Transverse colon (tissue), 4 donors: ENCODE results near the genes TAS2R3, TRPV5, PIP, GSTK1, FAM131B, OR2A12 and OR2A14.

DNA sequence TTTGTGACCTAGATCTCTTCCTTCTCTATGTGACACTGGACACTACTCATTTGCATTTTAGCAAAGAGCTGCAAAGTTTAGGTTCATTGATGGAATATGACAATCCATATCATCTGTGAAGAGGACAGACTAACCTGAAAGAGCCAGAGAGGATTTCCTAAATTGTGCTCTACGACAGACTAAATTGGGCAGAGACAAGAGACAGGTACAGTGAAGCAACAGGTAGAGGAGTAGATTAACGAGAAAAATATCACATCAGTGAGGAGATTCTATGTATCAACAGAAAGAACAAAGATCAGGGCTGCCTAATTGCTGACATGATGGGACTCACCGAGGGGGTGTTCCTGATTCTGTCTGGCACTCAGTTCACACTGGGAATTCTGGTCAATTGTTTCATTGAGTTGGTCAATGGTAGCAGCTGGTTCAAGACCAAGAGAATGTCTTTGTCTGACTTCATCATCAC is at the start of gene TAS2R3:
TSS of gene TAS2R3 (plus strand) at position 256 of the 463 bp plus-strand sequence.
- PRO-cap, result no peak
- RAMPAGE, long total RNA, 4 experiments, result no peak in any of the 4 experiments

DNA sequence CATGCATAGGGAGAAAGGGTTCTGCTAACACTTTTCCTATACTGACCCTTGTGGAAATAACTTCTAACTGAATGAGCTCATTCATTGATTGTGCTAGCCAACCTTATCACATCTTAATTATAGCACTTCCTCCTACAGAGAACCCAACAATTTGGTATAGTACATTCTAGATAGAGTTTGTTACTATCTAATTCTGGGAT is 214 bp downstream of the TAS2R4 start:
- PRO-cap, result no peak
- RAMPAGE, long total RNA, 4 experiments, result no peak in any of the 4 experiments

DNA sequence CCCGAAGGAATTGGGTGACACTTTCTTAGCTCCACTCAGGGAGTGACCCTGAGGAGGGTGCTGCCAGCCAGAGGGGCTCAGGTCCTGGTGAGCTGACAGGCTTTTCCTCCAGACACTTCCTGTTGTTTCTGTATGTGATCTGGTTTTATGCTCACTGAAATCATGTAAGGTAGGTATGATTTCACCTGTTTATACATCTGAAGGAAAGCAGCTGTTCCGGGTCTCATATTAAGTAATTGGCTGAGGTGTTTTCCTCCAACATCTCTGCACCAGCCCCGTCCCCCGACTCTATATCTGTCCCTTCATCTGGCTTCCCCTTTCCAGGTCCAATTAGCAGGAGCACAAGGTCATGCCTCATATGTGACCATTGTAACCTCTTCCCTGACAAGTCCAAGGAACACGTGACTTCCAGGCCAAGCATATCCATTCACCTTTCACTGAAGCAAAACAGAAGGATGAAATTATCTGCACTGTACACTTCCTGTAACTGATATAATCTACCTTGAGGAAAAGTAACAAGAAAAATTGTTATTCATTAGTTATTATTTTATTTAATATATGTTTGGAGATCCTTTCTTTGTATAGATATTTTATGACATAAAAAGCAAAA is 66.5 kb upstream of the PRSS58 start:
- PRO-cap, result no peak
- RAMPAGE, long total RNA, 4 experiments, result no peak in any of the 4 experiments

GRCh38 chr7:142618612-142619095 is 130.6 kb upstream of the PRSS1 start:
- PRO-cap, result no peak
- RAMPAGE, long total RNA, 4 experiments, result no peak in any of the 4 experiments

- PRO-cap, result no peak
- RAMPAGE, long total RNA, 4 experiments, result no peak in any of the 4 experiments
These were observed 107.8 kb upstream of the PRSS1 start for GRCh38 chr7:142641407-142641978.

- PRO-cap, result no peak
- RAMPAGE, long total RNA, 4 experiments, result no peak in any of the 4 experiments
These were observed at the start of gene TRPV5 for GRCh38 chr7:142933659-142933983. TSS of gene TRPV5 (minus strand) at chr7:142933746.

GRCh38 chr7:143131985-143132255 is at the start of gene PIP:
TSS of gene PIP (plus strand) at chr7:143132077.
- PRO-cap, result no peak
- RAMPAGE, long total RNA, 4 experiments, result no peak in any of the 4 experiments

DNA sequence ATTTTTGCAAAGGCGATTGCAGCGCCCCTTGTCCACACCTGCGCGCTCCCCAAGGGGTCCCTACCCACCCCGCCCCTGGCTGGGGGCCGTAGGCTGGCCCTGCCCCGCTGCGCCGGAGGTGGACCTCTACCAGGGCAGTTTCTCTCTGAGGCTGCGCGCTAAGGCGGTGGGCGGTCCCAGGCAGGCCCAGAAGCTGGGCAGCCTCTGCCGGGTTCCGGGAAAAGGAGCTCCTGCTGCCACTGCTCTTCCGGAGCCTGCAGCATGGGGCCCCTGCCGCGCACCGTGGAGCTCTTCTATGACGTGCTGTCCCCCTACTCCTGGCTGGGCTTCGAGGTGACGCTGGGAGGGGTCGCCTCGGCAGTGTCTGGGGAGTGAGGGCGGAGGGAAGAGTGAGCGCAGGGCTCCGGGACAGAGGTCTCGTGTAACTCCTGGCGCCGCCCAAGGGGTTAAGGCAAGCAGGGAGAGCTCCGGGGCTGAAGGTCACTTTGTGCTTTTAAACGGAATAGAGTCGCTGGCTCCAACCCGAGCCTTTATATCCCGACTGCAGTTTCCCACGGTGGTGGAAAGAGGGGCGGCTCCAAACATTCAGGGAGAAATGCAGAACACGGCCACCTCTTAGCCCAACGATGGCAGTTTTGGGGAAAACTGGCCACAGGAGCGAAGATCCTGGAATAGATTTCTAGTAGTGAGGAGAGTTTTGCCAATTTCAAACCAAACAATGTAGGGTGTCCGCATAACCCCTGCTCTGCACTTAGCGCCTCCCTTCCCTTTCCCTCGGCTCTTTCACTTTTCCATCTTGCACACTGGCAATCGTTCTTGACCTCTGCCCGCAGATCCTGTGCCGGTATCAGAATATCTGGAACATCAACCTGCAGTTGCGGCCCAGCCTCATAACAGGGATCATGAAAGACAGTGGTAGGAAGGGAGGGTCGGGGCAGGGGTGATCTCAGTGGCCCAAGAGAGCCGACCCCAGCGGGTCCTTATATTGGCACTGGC is at the start of gene GSTK1:
TSS of gene GSTK1 (plus strand) at position 189 of the 996 bp plus-strand sequence.
- PRO-cap, result bidirectional peak, plus-strand start at position 189 of the sequence, minus-strand start at position 147 of the sequence; bidirectional peak, plus-strand start at position 533 of the sequence, minus-strand start at position 419 of the sequence; bidirectional peak, plus-strand start at position 874 of the sequence, minus-strand start at position 825 of the sequence
- RAMPAGE, long total RNA, 4 experiments, result start-site peak on the plus strand in 4 of 4 experiments, centred at positions 214 to 219 of the sequence, 206 to 1,797 reads per replicate

DNA sequence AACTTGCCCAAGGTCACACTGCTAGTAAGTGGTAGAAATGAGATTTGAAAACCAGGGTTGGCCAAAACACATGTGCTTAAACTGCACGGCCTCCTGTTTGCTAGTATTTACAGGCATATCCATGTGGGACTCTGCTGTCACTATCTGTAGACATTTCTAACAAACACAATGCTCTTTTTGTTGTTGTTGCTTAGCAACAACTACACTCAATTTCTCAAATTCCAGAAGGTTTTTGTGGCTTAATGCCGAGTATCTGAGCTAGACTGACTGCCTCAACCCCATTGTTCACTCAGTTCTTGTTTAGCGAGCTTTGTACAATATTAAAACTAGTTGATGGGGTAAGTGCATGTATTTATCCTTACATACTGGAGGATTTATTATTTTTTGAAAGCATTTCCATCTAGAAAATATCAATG is 5.4 kb upstream of the TMEM139 start:
- PRO-cap, result no peak
- RAMPAGE, long total RNA, 4 experiments, result no peak in any of the 4 experiments

DNA sequence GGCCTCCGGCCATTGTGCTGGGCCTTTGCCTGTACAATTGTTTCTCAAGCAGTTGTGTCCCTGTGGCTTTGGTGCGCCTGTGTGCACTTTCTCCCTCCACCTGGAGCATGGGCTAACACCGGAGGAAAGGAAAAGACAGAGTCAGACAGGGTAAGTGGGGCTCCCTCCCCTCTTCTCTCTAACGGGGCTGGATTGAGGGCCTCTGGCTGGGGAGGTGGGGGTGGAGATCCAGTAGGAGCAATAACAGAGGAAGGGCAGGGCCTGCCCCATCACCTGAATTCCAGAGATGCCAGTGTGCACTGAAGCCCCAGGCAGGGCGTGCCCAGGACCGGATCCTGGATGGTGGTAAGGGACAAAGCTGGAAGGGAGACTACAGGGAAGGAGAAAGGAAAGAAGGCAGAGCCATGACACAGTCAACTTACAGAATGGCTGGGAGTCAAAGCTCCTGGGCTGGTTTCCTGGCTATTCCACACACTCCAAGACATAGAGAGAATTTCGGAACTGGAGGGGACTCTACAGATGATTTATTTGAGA is 605 bp downstream of the TMEM139 start:
- PRO-cap, result bidirectional peak, plus-strand start at position 375 of the sequence, minus-strand start at position 180 of the sequence
- RAMPAGE, long total RNA, 4 experiments, result no peak in any of the 4 experiments

DNA sequence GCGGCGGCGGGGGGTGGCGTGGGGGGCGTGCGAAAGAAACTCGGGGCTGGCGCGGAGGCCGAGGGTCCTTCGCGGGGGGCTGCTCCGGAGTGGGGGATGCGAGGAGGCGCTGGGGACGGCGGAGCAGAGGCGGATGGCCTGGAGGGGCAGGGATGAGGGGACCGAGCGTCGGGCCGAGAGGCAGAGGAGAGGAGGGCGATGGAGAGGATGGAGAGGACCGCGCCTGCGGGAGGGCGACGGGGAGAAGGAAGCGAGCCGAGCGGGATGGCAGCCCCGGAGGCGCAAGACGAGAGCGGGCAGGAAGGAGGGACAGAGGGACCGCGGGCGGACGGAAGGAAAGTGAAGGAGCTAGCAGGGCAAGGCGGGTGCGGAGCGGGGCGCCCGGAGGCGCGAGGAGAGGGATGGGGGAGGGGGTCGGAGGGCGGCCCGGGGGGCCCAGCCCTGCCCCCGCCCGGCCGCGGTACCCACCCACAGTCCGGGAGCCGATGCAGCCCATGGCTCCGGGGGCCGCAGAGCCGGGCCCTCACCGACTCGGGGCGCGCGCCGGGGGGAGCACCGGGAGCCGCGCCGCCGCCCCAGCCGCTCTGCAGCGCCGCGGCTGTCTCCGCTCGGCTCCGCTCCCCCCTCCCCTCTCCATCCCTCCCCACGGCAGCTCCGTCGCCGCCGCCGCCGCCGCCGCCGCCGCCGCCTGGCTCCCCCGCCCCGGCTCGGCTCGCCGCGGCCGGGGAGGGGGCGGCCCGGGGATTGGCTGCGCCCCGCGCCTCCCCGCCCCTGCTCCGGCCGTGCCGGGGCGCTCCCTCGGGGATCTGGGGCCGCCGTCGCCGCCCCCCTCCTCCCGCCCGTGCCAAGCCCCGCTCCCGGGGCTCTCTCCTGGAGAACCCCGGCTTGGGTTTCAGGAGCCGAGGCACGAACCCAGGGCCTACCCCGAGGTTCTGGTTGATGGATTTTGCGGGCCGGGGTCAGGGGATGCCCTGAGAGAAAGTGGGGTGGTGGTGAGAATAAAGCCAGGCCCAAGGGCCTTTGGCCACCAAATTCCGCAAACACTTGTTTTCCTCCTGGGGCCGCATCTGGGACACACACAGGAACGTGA is at the start of gene FAM131B:
TSS of gene FAM131B (minus strand) at position 606 of the 1,090 bp plus-strand sequence.
- PRO-cap, result unidirectional peak, minus-strand start at position 633 of the sequence
- RAMPAGE, long total RNA, 4 experiments, result no peak in any of the 4 experiments

GRCh38 chr7:143384937-143385356 is 3.8 kb downstream of the ZYX start:
- PRO-cap, result no peak
- RAMPAGE, long total RNA, 4 experiments, result no peak in any of the 4 experiments

DNA sequence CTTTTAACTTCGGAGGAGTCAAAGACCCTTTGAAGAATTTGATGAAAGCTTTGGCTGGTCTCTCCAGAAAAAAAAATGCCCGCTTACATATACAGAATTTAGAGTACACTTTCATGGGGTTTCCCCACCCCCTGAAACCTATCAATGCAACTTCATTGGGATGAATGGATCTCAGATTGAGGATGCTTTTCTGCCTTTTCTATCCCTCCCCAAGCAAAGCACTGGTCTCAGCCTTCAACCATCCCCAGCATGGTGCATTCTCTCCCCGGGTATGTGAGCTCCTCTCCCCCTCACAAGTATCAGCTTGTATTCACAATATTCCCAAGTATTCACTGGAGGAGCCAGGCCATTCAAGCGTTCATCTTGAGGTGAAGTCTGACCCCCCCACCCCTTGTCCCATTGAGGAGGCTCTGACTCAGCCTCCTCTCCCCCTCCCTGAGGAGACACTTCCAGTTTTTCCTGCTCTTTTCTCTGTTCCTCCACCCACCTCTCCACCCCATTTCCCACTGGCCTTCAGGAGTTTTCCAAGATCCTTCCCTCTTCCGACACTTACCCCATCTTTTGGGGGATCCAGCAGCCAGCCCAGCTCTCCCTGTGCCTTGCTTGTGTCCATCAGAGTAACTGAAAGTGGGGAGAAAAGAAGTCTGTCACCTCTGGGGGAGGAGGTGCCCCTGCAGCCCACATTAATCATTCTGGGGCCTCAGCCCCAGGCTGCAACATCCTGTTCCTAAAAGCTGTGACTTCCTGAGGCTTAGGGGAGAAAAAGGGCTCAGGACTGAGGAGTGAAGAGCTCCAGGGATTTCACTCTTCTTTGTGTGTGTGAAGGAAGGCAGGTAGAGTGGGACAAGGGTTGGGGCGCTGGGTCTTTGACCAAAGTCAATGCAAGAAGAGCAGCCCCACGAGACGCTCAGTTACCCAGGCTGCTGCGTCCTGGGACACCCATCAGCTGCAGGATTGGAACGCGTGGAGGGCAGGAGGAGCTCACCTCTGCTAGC is 1.3 kb downstream of the EPHA1 start:
- PRO-cap, result unidirectional peak, plus-strand start at position 758 of the sequence
- RAMPAGE, long total RNA, 4 experiments, result start-site peak on the plus strand in 1 of 4 experiments, centred at position 746 of the sequence, 12 reads per replicate

- PRO-cap, result no peak
- RAMPAGE, long total RNA, 4 experiments, result no peak in any of the 4 experiments
These were observed 5.3 kb upstream of the TAS2R41 start for GRCh38 chr7:143472416-143472820.

DNA sequence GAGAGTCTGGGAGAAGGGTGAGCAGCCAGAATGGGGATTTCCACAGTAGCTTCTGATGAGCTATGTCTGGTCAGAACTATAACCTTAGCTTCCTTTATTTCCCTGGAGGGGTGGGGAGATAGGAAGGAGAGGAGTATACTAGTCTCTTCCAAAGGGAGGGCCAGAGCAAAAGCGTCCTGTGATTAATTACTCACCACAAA is 41.8 kb downstream of the TAS2R41 start:
- PRO-cap, result no peak
- RAMPAGE, long total RNA, 4 experiments, result no peak in any of the 4 experiments

DNA sequence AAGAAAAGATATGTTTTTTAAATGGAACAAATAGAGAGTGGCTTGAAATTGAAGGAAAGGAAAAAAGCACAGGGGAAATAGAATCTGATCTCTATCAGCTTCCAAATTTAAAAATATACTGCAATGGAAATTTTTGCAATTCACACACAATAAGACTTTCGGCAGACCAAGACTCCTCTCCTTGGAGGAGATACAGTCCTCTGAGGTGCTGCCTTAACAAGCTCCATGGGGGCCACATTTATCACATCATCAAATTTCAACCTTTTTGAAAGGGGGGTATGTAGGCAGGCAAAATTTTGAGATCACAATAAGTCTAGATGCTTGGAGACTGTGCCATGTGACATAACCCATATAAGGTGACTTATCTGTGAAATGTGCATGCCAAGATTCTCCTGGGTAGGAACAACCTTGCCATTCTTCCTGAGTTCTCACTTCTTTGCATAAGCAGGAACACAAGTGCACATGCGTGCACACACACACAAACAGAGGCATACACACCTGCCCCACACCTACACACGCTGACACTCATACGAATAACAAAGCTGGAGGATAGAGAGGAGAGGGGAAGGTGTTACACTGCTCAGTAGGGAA is at the start of gene OR2A12:
TSS of gene OR2A12 (plus strand) at position 377 of the 591 bp plus-strand sequence.
- PRO-cap, result no peak
- RAMPAGE, long total RNA, 4 experiments, result no peak in any of the 4 experiments

- PRO-cap, result no peak
- RAMPAGE, long total RNA, 4 experiments, result no peak in any of the 4 experiments
These were observed at the start of gene OR2A14 for GRCh38 chr7:144122904-144123474. TSS of gene OR2A14 (plus strand) at chr7:144123176.

GRCh38 chr7:144908820-144909330 is 73.0 kb upstream of the TPK1 start:
- PRO-cap, result bidirectional peak, plus-strand start at chr7:144909220, minus-strand start at chr7:144909035; unidirectional peak, plus-strand start at chr7:144909220
- RAMPAGE, long total RNA, 4 experiments, result no peak in any of the 4 experiments

DNA sequence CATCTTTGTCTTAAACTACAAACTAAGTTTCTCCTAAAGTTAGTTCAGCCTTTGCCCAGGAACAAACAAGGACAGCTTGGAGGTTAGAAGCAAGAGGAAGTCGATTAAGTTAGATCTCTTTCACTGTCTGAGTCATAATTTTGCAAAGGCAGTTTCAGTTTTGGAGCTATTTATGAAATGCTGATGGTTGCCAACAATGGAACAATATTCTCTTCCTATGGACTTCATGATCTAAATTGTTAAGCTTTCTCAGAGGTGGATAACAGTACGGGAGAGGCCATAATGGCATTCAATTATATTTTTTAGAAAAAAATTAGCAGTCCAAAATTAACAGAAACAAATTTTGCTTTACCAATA is 25.9 kb upstream of the C7orf33 start:
- PRO-cap, result no peak
- RAMPAGE, long total RNA, 4 experiments, result no peak in any of the 4 experiments

GRCh38 chr7:148697338-148697969 is 1.2 kb upstream of the CUL1 start:
- PRO-cap, result bidirectional peak, plus-strand start at chr7:148697698, minus-strand start at chr7:148697604
- RAMPAGE, long total RNA, 4 experiments, result no peak in any of the 4 experiments